Umbilical cord (tissue), 2 donors: ENCODE measurements around a stretch of chr3.

- RAMPAGE, long total RNA, result no peak
Observed at GRCh38 chr3:23226284-23227121, 23.4 kb downstream of the UBE2E2 start.

DNA sequence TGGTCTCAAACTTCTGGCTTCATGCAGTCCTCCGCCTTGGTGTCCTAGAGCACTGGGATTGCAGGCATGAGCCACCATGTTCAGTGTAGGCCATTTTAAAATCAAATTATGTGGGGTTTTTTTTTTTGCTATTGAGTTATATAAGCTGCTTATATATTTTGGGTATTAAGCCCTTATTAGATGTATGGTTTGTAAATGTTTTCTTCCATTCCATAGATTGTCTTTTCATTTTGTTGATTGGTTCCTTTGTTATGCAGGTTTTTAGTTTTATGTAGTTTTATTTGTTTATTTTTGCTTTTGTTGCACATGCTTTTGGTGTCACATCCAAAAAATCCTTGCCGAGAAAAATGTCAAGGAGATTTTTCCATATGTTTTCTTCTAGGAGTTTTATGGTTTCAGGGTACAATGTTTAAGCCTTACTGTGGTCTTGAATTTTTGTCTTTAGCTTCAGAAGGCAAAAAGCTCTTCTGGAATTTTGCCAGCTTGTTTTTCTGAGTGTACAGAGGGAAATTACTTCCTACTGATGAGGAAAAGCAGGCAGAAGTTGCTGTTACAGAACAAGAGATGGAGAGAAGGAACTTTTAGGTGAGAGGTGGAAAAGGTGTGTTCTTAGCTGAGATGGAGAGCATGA is 59.5 kb downstream of the UBE2E2 start:
- RAMPAGE, long total RNA, result no peak

DNA sequence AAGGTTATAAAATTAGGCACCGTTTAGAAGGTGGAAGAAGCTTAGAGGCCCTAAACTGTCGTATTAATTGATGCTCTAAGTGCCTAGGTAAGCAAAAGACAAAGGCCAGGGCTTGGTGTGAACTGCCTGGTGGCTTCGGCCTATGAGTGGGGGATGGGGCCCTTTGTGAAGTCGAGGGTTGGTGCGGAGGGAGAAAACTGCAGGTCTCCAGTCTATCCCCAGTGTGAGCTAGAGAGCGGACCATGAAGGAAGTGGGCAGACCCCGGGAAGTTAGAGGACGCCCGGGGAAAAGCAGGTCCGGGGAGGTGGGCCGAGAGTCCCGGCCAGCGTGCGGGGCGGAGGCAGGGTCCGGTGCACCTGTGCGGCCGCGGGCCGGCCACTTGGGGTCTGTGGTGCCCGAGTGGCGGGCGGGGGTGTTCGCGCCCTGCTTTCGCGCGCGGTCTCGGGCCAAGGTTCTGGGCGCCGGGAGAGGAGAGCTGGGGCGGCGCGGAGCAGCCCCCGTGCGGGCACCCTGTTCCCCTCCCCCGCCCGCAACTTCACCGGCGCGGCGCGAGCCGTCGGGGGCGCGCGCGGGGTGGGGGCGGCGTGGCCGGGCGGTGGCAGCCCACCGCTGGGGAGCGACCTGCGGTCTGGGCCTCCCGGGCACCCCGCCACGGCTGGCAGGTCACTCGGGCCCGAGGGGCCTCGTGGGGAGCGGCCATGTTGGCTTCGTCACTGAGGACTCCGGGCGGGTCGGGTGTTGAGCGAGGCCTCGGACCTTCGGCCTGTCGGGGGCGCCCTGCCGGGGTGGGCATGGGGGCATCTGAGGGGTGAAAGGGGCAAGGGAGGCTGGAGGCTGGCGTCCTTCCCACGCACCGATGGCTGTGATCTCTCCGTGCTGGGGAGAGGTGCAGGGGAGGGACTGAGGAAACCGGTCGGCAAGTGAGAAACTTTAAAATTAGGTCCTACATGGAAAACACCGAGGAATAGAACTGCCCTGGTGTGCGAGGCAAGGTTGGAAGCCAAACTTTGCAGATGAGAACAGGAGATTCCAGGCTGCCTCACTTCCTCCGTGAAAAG is 4.8 kb downstream of the UBE2E1 start:
- RAMPAGE, long total RNA, result no peak

GRCh38 chr3:23818420-23818967 is 12.7 kb downstream of the UBE2E1 start:
- RAMPAGE, long total RNA, result no peak

GRCh38 chr3:23859100-23859557 is 53.4 kb downstream of the UBE2E1 start:
- RAMPAGE, long total RNA, result no peak

DNA sequence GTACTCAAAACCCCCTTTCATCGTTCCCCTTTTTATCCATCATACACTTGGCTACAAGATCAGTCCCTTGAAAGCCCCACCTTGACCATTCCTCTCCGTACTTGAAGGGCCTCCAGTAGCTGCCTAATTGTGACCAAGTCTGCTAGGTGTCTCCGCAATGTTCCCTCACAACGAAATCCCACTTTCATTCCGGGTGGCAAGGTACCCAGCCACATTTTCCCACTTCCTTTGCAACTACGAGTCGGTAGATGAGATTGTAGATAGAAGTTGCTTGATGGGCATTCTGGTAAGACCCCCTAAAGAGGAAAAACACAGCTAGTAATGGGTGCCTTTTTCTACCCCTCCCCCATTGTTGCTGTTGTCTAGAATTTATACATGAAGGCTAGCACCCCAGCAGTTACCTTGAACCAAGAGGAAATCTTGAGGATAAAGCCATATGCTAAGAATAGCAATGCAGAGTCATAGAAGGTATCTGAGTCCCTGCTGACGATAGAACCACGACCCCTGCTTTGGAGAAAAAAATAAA is 162.7 kb downstream of the THRB start:
- RAMPAGE, long total RNA, result no peak

- RAMPAGE, long total RNA, result no peak
Observed at GRCh38 chr3:24373085-24373812, 121.4 kb downstream of the THRB start.

DNA sequence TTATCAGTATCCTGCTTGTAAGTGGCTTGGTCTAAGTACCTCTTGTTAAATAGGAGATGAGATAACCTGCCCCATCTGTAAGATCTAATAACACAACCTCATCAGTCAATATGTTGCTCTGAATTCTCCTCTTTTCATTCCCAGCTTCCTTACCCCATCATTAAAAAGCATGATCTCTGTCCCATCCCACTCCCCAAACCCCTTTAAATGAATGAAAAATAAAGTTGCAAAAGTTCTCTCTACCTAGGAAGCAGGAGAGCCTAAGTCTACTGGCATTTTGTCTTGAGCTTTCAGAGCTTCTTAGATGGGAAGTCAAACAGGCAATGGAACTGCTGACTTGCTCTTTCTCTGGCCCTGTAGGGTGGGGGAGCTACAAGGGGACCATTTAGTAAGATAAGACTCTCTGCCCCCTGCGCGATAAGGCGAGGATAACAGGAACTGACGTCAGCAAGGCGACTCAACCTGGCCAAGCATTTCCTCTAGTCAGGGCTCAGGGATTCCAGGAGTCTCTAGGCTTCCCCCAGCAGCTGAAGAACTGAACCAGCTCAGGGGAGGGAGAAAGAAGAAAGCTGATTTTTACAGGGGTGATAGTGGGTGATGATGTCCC is 5.7 kb downstream of the RARB start:
- RAMPAGE, long total RNA, result no peak

DNA sequence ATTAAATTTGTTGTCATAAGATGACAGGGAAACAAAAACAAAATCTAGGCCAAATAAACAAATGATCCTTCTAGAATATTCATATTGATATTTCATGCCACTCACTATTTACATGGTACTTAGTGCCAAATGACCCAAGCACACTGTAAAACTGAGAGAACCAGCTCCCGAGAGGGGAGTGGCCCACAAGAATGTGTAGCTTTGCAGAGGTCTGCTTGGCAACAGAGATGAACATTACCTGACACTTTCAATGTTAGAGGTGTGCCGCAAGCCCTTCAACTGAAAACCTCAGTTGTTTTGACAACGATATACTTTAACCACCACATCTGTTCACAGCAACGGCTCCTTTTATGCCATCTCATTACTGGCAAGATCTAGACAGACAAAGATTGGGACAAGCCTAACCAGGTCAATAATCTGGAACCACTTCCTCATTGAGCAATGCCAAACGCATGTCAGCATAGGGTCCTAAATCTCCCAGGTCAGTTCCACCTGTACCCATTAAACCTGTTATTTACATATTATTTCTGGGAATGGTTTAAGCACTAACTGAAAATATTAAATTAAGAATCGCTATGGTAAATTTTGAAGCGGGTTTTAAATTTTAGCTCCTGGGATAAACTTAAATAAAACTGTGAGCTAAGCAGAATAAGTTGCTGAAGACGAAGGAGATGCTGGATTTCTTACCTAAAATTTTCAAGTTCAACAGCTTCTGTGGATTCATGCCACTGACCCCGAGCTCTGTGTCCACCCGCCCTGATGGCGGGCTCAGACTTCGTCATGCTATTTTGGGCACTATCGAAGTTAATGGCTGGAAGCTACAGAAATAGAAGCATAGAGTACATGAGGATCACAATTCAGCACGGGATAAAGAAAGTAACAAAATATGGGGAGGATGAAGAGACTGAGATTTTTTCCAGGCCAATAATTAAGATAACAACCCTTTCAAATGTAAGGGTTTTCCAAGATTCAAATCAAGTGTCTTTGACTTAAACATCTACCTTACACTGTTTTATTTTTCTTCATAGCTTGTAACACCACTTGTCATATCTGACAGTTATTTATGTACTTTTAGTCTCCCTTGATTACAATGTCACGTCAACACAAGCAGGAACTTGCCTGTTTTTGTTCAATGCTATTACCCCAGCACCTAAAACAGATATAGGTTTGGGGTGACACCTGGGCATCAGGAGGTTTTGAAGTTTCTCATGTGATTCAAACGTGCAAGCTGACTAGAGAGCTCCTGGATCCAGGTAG is 23.4 kb downstream of the NEK10 start:
- RAMPAGE, long total RNA, result no peak

- RAMPAGE, long total RNA, result no peak
Observed at GRCh38 chr3:27385680-27386115, 16.5 kb upstream of the NEK10 start.

- RAMPAGE, long total RNA, result no peak
Observed at GRCh38 chr3:27632501-27633681, 89.2 kb downstream of the EOMES start.

GRCh38 chr3:27666165-27666586 is 55.9 kb downstream of the EOMES start:
- RAMPAGE, long total RNA, result no peak

DNA sequence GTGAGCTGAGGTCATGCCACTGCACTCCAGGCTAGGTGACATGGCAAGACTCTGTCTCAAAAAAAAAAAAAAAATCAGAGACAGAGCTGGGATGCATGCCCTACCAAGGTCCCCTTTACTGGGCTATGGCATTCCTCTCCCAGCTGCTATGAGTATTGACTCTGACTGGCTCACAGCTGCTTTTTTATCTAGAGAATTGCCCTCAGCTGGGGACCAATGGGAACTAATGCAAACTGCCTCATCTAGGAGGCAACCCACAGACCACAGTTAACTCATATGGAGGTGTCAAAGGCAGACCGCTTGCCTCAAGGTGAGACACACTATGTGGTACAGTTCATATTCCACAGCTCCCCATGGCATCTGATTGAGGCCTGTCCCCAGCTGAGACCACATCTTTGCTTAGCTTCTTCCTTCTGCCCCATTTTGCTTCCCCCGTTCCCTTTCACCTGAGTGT is 183.5 kb upstream of the EOMES start:
- RAMPAGE, long total RNA, result no peak

DNA sequence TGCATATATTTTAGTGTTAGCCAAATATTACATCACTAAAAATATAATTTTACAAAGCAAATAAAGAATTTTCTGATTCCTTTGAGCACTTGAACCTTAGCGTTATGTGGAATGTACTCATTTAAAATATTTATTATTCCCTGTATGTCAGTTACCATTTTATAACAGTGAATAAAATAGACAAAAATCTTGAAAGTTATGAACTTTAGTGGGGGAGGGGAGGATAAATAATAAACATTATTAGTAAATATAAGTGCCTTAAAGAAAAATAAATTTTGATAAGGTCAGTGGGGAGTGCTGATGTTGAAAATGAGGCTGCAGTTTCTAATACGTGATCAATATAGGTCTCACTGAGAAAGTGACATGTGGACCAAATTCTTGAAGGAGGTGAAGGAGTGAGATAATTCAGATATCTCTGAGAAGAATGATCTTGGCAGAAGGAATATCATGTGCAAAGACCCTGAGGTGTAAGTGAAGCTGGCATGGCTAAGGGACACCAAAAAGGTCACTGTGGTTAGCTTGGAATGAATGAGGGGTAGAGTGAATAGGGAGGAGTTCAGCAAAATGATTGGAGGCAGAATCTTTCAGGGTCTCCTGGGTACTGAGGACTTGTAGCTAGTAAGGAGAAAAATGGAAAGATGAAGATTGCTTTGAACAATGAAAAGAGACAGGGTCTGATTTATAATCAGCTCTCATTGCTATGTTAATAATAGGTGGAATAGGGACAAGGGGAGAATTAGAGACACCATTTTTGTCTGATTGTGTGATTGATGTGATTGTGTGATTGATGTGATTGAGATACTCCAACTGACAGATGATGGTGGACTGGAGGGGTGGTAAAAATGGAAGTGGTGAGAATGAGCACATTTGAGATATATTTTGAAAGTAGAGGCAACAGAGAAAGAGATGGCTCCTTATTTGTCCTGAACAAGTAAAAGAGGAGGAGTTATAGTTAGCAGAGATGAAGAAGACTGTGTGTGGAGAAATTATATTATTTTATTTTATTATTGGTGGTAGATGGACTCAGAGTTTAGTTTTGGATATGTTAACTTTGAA is 36.2 kb downstream of the CMC1 start:
- RAMPAGE, long total RNA, result no peak

GRCh38 chr3:28349733-28350163 is 1.1 kb upstream of the AZI2 start:
- RAMPAGE, long total RNA, result no peak

GRCh38 chr3:28916642-28917080 is 364.2 kb upstream of the RBMS3 start:
- RAMPAGE, long total RNA, result no peak

GRCh38 chr3:29284350-29285036 is 3.6 kb downstream of the RBMS3 start:
- RAMPAGE, long total RNA, result no peak

GRCh38 chr3:29309562-29310166 is 28.8 kb downstream of the RBMS3 start:
- RAMPAGE, long total RNA, result no peak

DNA sequence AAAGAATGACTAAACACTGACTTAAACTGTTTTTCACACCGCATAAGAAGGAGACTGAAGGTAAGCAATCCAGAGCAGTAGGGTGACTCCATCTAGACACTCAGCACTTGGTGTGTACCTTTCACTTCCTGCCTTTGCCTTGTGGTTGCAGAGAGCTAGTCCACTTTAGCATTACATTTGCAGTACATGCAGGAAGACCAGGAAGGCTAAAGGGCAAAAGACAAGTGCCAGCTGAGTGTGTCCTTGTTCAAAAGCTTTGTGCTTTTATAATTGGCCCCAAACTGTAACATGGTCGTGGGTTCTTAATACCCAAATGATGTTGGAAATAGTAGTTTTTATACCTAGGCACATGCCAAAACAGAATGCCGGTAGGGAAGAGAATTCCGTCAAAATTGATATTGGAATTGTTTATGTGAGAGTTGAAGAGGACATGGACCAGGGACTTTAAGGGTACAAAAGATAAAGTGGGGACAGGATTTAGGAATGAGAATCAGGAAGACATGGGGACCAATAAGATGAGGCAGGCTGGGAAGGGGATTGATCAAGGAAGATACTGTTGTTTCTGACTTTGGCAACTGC is 234.8 kb downstream of the RBMS3 start:
- RAMPAGE, long total RNA, result no peak

- RAMPAGE, long total RNA, result no peak
Observed at GRCh38 chr3:29693800-29694331, 413.0 kb downstream of the RBMS3 start.